Spleen (tissue), 7 donors: ENCODE measurements around a stretch of chr5.

DNA sequence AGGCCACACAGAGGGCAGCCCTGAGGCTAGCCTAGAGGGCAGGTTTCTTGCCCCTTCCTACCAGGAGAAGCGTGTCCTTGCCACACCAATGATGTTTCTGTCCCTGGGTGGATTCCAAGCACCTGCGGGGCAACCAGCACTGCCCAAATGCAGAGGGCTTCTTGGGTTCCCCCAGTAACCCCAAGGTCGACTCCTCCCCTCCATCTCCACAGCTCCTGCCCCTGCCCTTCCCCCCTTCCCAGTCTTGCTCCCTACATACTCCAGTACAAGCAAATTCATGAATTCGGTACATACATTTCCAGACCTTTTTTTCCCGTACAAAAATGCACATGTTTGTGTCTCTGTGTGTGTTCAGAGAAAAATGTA, 12.8 kb upstream of the JADE2 start:
- PRO-cap, 4 experiments, result no peak in any of the 4 experiments
- RAMPAGE, long total RNA, 4 experiments, result no peak in any of the 4 experiments

GRCh38 chr5:134524110-134524528, 1.4 kb upstream of the JADE2 start:
- PRO-cap, 4 experiments, result peak in 4 of 4 experiments; most common plus-strand start chr5:134524388 (in 4); most common minus-strand start chr5:134524444 (in 3)
- RAMPAGE, long total RNA, 4 experiments, result start-site peak on the plus strand in 3 of 4 experiments, at chr5:134524260-134524405 at its widest, 30 to 55 reads per replicate

GRCh38 chr5:134550208-134551308, 25.1 kb downstream of the JADE2 start:
- PRO-cap, 4 experiments, result peak in 2 of 4 experiments; most common plus-strand start chr5:134550755 (in 1)
- RAMPAGE, long total RNA, 4 experiments, result no peak in any of the 4 experiments

DNA sequence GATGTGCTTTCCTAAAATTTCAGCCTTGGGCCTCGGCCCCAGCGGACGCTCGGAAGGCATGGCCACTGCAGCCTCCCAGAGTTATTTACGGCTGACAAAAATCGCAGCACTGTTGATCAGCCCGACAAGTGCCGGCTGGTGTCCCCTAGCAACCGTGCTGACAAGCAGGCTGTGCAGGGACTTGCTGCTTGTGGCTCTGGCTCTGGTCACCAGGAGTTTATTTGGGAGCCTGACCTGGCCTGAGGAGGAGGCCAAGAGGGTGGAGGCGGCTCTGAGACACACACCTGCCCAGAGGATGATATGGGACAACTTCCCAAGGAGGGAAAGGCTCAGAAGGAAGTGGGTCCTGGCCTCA, 43.9 kb downstream of the JADE2 start:
- PRO-cap, 4 experiments, result no peak in any of the 4 experiments
- RAMPAGE, long total RNA, 4 experiments, result no peak in any of the 4 experiments

DNA sequence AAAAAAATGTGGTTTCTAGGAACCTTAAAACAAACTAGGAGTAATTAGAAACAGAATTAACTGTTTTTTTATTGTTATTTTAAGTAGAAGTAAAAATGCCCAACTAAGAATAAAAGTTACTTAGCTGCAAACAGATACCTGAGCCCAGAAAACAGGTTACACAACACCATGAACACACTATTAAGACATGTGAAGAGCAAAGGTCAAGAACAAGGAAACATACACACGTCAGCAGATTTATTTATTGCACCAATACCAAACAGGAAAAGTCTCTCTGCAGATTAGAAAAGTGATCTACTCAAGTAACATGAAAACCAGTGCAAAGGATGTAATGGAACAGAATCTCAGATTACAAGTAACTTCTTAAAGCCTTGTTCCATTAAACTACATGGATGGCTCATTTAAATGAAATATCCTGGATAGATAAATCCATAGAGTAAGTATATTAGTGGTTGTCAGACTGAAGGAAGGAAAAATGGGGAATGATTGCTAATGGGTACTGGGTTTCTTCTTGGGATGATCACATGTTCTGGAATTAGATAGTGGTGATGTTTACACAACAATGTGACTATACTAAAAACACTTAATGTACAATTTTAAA, 6.2 kb downstream of the SAR1B start:
- PRO-cap, 4 experiments, result no peak in any of the 4 experiments
- RAMPAGE, long total RNA, 4 experiments, result no peak in any of the 4 experiments

GRCh38 chr5:134634303-134634622, 1.6 kb upstream of the SAR1B start:
- PRO-cap, 4 experiments, result no peak in any of the 4 experiments
- RAMPAGE, long total RNA, 4 experiments, result no peak in any of the 4 experiments

DNA sequence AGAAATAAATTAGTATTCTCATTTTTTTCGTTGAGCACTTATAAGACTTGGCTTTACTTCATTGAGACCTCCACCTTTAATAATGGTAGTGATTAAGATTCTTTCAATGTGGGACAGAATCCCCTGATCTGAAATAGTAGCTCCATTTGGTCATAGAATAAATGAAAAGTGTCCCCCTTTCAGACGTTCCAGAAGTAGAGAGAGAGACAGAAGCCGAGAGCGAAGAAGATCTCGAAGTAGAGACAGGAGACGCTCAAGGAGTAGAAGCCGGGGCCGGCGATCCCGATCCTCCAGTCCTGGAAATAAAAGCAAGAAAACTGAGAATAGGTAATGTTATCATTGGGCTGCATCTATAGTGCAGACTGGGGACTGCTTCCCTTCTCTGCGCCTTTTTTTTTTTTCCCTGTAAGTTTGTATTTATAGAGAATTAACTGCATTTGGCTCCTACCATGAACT, 8.2 kb downstream of the DDX46 start:
- PRO-cap, 4 experiments, result no peak in any of the 4 experiments
- RAMPAGE, long total RNA, 4 experiments, result no peak in any of the 4 experiments

- PRO-cap, 4 experiments, result peak in 1 of 4 experiments; most common plus-strand start chr5:134846799 (in 1)
- RAMPAGE, long total RNA, 4 experiments, result no peak in any of the 4 experiments
Observed at GRCh38 chr5:134846601-134847132, 899 bp downstream of the C5orf24 start.

GRCh38 chr5:134858887-134859659, 13.3 kb downstream of the C5orf24 start:
- PRO-cap, 4 experiments, result no peak in any of the 4 experiments
- RAMPAGE, long total RNA, 4 experiments, result no peak in any of the 4 experiments

DNA sequence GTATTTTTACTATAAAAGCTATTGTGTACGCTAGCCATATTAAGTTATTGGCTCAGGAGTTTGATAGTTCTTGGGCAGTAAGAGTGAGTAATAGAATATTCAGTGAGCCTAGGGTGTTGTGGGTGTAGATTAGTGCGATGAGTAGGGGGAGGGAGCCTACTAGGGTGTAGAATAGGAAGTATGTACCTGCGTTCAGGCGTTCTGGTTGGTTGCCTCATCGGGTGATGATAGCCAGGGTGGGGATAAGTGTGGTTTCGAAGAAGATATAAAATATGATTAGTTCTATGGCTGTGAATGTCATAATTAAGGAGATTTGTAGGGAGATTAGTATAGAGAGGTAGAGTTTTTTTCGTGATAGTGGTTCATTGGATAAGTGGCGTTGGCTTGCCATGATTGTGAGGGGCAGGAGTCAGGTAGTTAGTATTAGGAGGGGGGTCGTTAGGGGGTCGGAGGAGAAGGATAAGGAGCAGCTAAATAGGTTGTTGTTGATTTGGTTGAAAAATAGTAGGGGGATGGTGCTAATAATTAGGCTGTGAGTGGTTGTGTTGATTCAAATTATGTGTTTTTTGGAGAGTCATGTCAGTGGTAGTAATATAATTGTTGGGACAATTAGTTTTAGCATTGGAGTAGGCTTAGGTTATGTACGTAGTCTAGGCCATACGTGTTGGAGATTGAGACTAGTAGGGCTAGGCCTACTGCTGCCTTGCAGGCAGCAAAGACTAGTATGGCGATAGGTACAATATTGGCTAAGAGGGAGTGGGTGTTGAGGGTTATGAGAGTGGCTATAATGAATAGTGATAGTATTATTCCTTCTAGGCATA, 22.7 kb downstream of the PCBD2 start:
- PRO-cap, 4 experiments, result no peak in any of the 4 experiments
- RAMPAGE, long total RNA, 4 experiments, result start-site peak on the plus strand in 1 of 4 experiments, centred at position 122 of the sequence, 9 reads per replicate

DNA sequence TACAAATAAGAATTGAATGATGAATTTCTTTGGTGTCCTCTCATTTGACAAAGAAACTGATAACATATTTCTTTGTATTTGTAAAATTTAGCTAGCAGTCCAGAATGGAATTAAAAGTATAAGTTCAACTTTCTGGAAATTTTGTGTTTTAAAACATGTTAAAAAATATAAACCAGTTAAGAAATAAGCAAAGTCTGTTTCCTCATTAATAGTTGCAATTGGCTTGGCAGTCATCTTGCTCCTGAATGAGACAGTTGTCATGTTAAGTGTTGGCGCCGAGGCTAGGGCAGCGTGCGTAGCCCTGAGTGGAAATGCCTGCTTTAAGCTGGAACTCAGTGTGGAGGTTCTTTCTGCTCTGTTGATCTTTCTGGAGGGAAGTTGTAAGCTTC, 30.6 kb downstream of the PCBD2 start:
- PRO-cap, 4 experiments, result no peak in any of the 4 experiments
- RAMPAGE, long total RNA, 4 experiments, result no peak in any of the 4 experiments

DNA sequence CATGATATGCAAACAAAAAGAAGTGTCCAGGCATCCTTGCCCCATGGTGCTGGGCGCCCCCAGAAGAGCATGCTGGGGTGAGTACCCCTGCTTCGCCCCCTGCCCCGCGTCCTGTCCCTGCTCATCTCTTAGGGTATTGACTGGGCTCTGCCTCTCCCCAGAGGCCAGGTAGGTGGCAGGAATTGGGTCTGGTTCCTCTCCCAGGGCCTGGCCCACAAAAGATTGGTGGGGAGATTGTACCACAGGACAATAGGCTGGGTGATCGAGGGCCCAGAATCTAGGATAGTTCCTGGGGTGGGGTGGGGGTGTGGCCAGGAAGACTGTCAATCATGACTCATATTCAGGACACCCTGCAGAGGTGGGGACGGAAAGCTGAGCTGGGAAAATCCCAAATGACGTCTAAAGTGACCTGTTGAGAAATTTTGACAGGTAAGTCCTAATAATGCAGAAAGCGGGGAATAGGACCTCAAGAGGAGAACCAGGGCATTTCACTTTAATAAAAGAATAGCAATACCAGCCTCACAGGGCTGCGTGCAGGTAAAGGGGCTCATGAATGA, 8.9 kb downstream of the PITX1 start:
- PRO-cap, 4 experiments, result no peak in any of the 4 experiments
- RAMPAGE, long total RNA, 4 experiments, result no peak in any of the 4 experiments

- PRO-cap, 4 experiments, result no peak in any of the 4 experiments
- RAMPAGE, long total RNA, 4 experiments, result no peak in any of the 4 experiments
Observed at GRCh38 chr5:135331563-135332210, 67.3 kb downstream of the MACROH2A1 start.

GRCh38 chr5:135375660-135376320, 23.2 kb downstream of the MACROH2A1 start:
- PRO-cap, 4 experiments, result no peak in any of the 4 experiments
- RAMPAGE, long total RNA, 4 experiments, result no peak in any of the 4 experiments

DNA sequence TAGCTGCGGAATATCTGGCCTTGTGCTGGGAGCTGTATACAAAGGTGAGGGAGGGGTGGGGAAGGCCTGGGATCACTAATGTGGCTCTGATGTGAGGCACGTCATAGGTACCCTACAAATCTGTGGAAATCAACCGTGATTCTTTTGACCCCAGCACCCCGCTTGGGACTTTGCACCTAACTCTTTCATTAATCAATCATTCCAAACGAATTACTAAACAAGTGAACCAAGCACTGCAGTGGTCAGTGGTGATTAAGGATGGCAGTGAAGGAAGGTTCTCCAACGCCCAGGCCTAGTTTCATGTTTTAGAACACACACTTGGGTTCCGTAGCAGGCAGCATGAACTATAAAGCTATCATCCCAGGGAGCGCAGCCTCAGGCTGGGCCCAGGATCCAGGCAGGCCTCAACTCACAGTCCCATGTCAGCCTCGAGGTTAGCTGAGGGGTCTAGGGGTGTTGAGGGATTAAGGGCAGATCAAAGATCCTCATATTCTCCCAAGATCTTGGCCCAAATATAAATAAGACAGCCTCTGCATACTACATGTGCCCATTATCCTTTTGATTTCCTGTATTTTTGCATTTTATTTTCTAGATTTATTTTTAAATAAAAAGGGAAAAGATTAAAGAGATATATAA, 18.7 kb downstream of the MACROH2A1 start:
- PRO-cap, 4 experiments, result no peak in any of the 4 experiments
- RAMPAGE, long total RNA, 4 experiments, result no peak in any of the 4 experiments

- PRO-cap, 4 experiments, result no peak in any of the 4 experiments
- RAMPAGE, long total RNA, 4 experiments, result no peak in any of the 4 experiments
Observed at GRCh38 chr5:135386970-135387353, 12.1 kb downstream of the MACROH2A1 start.

DNA sequence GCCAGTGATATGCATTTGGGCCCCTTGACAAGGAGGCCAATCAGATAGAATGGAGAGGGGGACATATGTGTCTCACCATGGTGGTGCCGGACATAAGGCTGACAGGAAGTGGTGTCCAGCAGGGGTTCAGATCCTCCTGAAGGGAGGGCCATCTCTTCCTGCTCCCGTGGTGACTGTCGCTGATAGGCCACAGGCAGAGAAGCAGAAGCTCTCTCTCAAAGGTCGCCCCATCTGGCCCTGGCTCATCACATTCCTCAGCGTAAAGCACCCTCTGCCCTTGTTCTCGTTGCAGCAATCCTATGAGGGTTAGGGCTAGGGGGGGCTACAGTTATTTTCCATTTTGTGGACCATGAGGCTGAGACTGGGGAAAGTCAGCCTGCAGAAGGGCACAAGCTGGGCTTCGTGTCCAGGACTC, 13.0 kb downstream of the DCANP1 start:
- PRO-cap, 4 experiments, result peak in 1 of 4 experiments; most common minus-strand start position 100 of the sequence (in 1)
- RAMPAGE, long total RNA, 4 experiments, result no peak in any of the 4 experiments

DNA sequence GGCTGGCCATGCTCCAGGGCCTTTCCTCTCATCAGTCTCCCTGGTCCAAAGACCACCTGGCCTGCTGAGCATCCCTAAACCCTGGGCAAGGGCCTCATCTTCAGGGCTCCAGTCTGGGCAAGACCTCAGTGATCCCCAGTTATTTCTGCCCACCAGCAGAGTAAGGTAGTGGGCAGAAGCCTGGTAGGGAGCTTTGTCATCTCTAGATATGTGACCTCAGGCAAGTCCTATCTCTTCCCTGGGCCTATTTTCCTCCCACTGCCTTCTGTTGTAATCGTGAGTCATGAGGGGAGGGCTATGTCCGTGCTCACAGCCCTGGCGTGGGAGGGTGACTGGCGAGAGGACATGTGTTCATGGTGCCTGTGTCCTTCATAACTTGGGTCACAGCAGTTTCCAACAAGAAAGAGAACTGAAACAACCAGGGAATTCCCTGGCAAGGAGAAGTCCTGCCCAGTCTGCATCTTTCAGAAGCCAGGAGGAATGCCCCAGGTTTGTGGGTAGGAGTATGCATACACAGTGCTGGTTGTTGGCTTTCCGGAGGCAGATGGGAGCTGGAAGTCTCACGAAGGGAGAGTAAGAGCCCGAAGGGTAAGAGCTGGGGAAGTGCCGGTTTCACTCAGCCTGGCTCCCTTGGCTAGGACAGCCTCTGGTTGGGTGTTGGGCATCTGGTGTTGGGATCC, 4.1 kb upstream of the TIFAB start:
- PRO-cap, 4 experiments, result peak in 2 of 4 experiments; most common plus-strand start position 543 of the sequence (in 2)
- RAMPAGE, long total RNA, 4 experiments, result no peak in any of the 4 experiments

DNA sequence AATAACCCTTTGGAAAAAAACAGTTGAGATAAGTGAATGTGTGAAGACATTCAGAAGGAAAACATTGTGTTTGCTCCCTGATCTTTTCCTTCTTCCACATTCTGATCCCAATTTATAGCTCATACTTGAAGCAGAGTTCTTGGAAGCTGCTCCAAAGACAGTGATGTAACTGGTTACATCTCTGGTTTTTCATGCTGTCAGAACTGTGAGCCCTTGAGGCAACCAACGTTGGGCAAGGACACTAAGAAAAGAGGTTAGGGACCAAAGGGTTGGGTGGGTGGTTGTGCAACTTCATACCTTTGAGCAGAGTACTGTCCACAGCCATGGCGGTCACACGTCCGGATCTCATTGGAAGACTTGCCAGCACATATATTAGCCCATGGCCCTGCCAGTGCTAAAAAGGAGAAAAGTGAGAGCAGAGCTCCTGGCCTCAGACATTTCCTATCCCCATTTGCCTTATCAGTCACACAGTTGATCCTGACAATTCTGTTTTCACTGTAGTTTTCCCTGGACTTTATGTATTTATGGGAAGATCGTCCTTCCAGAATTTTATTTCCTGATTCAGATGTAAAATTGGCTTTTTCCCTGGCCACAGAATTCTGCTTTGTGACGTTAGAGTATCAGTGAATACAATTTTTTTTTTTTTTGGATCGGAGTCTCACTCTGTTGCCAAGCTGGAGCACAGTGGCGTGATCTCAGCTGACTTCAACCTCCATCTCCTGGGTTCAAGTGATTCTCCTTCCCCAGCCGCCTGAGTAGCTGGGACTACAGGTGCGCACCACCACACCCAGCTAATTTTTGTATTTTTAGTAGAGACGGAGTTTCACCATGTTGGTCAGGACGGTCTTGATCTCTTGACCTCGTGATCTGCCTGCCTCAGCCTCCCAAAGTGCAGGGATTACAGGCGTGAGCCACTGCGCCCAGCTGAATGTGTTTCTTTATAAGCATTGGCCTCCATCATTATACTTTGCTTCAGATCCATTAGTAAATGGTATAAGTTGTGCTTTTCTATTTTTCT, 1.9 kb downstream of the LECT2 start:
- PRO-cap, 4 experiments, result no peak in any of the 4 experiments
- RAMPAGE, long total RNA, 4 experiments, result no peak in any of the 4 experiments

- PRO-cap, 4 experiments, result no peak in any of the 4 experiments
- RAMPAGE, long total RNA, 4 experiments, result no peak in any of the 4 experiments
Observed at GRCh38 chr5:135991415-135991838, 36.6 kb upstream of the LECT2 start.